BJ (cell line): ENCODE data around the gene PNRC1.

GRCh38 chr6:89080181-89081276 lies at the start of gene PNRC1:
Gene PNRC1, plus strand, starts transcription at chr6:89080751.
- CAGE, long polyA plus RNA, result no peak
- RRBS, result no CpG with 5 or more reads among the region's 81 CpGs

DNA sequence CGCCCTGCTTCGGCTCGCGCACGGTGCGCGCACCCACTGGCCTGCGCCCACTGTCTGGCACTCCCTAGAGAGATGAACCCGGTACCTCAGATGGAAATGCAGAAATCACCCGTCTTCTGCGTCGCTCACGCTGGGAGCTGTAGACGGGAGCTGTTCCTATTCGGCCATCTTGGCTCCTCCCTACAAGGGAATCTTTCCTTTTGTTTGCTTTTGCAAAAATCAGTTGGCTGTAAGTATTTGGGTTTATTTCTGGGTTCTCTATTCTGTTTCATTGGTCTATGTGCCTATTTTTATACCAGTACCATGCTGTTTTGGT lies 13.9 kb upstream of the GABRR1 start:
- CAGE, long polyA plus RNA, result no peak
- RRBS, result no CpG with 5 or more reads among the region's 15 CpGs

DNA sequence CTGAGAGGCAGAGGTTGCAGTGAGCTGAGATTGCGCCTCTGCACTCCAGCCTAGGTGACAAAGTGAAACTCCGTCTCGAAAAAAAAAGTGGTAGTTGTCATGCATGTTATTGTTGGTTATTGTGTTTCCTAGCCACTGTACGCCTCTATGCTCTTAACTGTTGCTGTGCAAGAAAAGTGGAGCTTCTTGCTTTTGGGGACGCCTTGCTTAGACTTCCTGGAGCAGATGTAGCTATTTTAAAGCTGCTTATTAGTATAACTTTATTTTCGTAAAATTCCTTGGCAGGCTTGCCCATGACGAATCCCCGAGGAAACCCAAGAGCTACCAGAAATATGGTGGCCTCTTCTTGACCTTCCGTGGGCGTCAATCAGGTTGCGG lies 17.3 kb downstream of the GABRR2 start:
- CAGE, long polyA plus RNA, result no peak
- RRBS, result no CpG with 5 or more reads among the region's 11 CpGs

GRCh38 chr6:89433609-89434264 lies 785 bp downstream of the ANKRD6 start:
- CAGE, long polyA plus RNA, result no peak
- RRBS, result 8% methylated on average over 4 of the region's 34 CpGs

DNA sequence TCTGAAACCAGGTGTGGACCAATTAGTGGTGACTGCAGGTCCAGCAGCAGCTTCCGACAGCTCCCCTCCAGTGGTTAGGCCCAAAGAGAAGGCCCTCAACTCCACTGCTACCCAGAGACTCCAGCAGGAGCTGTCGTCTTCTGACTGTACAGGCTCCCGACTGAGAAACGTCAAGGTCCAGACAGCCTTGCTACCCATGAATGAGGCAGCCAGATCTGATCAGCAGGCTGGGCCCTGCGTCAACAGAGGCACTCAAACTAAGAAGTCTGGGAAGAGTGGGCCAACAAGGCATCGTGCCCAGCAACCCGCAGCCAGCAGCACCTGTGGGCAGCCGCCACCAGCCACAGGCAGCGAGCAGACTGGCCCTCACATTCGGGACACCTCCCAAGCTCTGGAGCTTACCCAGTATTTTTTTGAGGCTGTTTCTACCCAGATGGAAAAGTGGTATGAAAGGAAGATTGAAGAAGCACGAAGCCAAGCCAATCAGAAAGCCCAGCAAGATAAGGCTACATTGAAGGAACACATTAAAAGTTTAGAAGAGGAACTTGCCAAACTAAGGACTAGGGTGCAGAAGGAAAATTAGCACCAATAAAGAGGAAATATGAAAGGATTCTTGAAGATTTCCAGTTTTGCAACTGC lies 8.0 kb downstream of the LYRM2 start:
- CAGE, long polyA plus RNA, result no peak
- RRBS, result no CpG with 5 or more reads among the region's 11 CpGs

DNA sequence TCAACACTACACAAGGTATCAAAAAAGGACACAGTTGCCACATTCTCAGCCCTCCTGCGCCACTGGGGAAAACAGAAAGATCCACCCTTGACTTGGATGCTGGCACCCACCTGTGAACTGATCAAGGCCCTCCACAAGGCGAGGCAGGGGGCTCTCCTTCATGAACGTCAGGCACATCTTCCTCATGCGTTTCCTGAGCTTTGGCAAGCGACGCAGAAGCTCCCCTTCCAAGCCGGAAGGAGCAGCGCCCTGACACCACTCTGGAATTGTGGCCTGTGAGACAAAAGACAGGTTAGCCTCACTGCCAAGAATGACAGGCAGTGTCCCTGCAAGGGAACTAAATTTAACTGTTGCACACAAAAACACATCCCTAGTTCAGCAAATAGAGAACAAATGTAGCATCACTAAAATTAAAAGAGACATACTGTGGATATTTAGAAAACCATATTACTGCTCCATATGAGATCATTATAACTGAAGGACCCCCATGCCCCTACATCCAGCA lies 42.0 kb upstream of the LYRM2 start:
- CAGE, long polyA plus RNA, result no peak
- RRBS, result no CpG with 5 or more reads among the region's 8 CpGs

DNA sequence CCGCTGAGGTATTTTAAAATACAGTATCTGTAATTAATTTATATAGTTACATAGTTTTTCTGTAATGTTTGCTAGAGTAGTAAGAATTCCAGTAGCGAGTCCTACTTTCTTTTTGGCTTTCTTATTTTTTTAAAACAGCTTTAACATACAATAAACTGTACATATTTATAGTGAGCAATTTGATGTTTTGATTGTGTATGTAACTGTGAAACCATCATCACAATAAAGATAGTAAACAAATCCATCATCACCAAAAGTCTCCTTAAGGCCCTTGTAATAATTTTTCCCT lies 115.6 kb downstream of the GJA10 start:
- CAGE, long polyA plus RNA, result no peak
- RRBS, result no CpG with 5 or more reads among the region's 2 CpGs

DNA sequence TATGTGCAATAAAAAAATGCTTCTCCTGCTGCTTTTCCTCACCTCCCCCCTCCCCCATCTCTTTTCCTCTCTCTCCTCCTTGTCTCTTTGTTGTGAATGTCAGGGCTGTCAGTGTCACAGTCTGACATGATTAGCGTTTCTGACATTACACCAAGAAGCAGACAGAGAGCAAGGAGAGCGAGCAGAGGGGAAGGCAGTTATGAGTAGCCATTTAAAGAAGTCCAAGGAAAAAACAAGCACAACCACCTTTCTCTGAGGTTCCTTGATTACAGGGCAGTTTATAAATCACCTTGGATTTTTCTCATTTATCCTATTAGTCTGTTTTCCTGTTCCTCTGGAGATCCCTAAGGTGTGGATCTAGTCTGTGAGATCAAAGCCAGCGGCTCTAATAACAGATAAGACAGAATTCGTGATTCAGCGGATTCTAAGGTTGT lies 101.5 kb downstream of the BACH2 start:
- CAGE, long polyA plus RNA, result no peak
- RRBS, result no CpG with 5 or more reads among the region's 5 CpGs

DNA sequence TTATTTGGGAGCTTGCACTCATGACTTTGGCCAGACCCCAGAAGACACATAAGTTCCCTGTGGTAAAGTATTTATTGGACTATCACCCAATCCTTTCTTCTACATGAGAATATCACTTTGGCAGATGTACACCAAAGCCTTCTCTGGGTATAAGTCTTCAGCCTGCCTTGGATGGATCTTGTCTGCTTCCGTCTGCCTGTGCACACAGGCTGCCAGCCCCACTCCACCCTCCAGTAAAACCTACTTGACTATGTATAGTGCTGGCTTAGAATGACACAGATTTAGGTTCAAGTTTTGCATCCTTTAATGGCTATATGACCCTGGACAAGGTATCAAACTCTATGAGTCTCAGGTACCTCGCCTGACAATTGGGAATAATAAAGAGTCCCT lies 63.4 kb downstream of the BACH2 start:
- CAGE, long polyA plus RNA, result no peak
- RRBS, result no CpG with 5 or more reads among the region's 2 CpGs

GRCh38 chr6:90271654-90272649 lies 24.7 kb downstream of the BACH2 start:
- CAGE, long polyA plus RNA, result no peak
- RRBS, result no CpG with 5 or more reads among the region's 12 CpGs

DNA sequence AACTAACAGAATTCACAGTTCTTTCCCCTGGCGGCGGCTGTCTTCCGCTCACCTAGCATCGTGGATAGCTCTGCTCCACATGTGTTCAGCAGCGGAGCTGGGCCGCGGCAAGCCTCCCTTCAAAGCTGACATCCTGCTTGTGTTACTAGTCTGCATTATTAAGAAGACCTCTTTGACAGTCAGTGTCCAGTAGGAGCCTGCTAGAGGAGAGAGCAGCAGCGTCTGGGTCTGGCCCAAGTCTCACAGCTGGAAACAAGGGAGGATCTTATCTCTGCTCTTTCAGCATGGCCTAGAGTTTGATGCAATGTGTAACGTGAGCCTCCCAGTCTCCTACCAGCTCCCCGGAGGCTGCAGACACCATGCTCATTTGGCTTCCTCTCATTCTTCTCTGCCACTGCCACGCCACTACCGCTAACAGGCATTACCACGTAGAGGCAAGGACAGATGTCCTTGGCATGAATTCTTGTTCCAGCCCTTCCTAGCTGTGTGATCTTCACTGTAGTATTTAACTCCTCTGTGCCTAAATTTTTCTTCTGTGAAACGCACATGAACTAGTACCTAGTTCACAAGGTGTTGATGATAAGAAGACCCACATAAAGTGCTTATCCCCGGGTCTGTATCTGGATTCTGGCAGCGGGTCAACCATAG lies 107.0 kb upstream of the BACH2 start:
- CAGE, long polyA plus RNA, result no peak
- RRBS, result no CpG with 5 or more reads among the region's 16 CpGs

DNA sequence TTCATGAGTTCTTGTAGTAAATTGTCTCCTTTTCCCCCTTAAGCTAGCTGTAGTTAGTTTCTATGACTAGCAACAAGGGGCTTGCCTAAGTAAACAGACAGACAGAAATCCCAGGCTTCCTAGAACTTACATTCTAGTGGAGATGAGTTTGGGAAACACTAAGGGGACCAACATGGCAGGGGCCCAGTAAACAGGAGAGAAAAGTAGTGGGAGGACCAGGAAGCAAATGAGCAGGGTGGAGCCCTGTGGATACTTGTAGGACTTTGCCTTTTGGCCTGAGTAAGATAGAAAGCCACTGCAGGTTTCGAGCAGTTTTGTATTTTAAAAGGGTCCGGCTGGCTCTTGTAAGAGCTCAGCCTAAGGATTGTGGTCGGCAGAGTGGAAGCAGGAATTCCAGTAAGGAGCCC lies 125.5 kb downstream of the MAP3K7 start:
- CAGE, long polyA plus RNA, result no peak
- RRBS, result no CpG with 5 or more reads among the region's 3 CpGs

DNA sequence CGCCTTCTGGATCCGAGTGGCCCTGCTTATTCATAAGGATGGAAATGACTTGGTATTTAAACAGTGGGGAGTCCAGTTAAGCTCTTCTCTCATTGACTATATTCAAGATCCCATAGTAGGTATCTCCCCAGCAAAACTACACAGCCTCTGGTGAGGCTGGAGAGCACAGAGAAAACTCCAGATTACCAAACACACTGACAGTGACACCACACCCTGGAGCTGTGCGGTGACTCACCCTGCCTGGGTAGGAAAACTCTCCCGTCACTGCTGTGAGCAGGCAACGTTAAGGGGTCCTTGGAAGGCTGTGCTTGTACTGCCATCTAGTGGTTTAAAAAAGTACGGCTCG lies 107.7 kb downstream of the MAP3K7 start:
- CAGE, long polyA plus RNA, result no peak
- RRBS, result no CpG with 5 or more reads among the region's 7 CpGs

GRCh38 chr6:90494380-90494914 lies 92.4 kb downstream of the MAP3K7 start:
- CAGE, long polyA plus RNA, result no peak
- RRBS, result no CpG with 5 or more reads among the region's 4 CpGs

DNA sequence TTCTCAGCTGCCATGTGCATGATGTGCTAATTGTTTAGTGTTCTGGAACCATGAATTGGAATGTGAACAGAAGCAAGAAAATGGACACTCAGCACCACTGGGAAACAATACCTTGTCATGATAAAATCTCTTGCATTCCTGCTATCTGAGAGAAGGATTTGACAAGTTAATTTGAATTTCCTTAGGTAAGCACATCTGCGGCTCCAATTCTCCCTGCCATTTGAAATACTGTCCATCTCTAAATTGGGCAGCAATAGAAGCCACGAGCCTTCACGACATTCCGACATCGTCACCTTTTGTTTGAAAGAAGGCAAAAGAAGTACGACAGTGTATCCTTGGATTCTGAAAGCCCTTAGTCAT lies 1104.6 kb upstream of the MAP3K7 start:
- CAGE, long polyA plus RNA, result no peak
- RRBS, result no CpG with 5 or more reads among the region's 6 CpGs

DNA sequence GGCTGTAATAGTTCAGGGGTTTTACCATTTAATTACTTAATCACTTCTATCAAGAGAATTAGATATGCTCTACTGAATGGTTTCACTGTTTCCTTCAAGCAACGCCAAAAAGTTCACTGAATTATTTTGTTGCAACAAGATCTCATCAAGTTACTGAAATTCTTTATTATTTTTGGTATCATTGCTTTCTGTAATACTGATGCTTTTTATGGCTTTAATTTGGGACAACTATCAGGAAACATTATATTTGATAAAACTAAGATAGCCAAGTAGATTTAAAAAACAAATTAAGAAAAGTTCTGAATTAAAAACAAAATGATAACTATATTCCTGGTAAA lies 1122.8 kb downstream of the EPHA7 start:
- CAGE, long polyA plus RNA, result no peak
- RRBS, result no CpG with 5 or more reads among the region's 1 CpG

- CAGE, long polyA plus RNA, result no peak
- RRBS, result 82% methylated on average over 11 of the region's 40 CpGs
Measured at GRCh38 chr6:92723514-92724129, 695.7 kb downstream of the EPHA7 start.

DNA sequence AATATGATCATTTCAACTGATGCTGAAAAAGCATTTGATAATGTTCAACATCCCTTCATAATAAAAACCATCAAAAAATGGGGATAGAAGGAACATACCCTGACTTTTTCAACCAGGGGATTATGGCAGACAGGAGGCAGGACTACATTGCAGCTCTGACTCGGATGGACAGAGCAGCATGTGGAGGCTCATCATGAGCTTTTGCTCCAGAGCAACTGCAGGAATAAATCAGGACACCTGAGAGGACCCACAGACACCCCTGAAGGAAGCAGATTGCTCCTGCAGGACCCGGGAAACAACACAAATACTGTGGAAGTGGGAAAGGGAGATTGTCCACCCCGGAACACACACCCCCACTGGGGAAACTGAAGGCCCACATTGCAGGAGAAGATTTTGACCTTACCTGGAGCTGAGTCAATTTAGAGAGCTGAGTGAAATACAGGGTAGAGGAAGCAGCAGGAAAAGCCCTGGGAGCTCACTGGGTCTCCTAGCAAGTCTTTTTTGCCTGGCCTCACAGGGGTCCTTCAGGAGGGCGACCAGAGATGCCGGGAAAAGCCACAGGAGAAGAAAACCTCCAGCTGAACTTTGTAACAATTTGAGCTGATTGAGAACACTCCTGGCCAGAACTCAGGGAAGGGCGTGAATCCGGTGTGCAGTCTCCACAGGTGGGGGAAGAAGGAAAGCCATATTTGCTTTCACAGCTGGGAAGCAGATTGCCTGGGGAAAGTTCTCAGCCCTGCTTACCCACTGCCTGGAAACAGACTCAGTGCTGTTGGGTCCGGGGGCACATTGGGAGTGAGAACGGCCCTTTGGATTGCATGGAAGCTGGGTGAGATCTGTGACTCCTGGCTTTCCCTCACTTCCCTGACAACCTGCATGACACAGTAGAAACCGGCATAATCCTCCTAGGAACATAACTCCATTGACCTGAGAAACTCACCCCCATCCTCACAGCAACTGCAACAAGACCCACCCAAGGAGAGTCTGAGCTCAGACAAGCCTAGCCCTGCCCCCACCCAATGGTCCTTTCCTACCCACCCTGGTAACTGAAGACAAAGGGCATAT lies 130.8 kb downstream of the FHL5 start:
- CAGE, long polyA plus RNA, result no peak
- RRBS, result 33% methylated on average over 4 of the region's 10 CpGs

DNA sequence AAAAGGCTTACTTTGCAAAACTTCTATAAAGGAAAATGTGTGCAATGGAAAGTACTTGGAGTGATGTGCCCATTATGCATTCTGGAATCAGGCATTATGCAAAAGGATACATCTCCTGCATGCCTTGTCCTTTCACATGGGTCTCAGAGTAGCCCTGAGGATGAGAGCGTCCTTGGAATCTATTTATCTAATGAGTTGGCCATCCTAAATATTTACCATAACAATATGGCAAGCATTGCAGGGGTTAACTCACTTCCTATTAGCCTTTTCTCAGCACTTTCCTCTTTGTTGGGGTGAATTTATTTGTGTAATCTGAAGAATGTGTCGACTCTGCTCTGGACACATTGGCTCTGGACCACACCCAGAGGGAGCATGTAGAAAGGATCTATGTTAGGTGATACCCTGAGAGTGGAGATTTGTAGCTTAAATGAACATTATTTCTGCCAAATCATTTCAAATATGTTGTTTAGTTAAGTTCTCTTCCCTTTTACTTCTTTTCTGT lies 756.9 kb upstream of the MMS22L start:
- CAGE, long polyA plus RNA, result no peak
- RRBS, result no CpG with 5 or more reads among the region's 2 CpGs

- CAGE, long polyA plus RNA, result no peak
- RRBS, result 2% methylated on average over 33 of the region's 66 CpGs
Measured at GRCh38 chr6:98844939-98846016, 10.9 kb downstream of the POU3F2 start.